Astrocyte (in vitro differentiated cells and primary cell): ENCODE measurements around a stretch of chr2.

DNA sequence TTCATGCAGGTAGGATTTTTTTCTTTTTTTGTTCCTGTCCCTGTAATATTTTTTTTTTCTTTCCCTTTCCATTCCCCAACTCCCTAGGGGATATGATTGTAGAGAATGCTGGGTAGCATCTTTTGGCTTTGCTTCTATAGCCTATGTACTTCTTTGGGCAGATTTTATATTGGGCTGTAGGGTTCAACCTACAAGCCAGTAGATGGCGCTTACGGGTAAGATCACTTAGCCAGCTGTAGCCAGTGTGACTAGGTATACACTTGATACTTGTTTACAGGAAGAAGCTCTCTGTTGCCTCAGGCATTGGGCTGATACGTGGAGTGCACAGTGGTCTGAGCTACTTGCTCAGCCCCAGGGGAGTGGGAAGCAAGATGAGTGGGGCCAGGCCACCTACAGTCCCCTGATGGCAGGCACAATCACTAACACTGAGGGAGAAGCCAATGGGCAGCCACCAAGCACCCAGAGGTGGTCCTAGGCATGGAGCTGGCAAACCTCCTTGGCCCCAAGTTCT, 122.0 kb downstream of the NCOA1 start:
- PRO-cap, result no peak
- RRBS, 2 experiments, result no CpG with 5 or more reads among the region's 3 CpGs

- PRO-cap, result no peak
- RRBS, 2 experiments, result no CpG with 5 or more reads among the region's 5 CpGs
These were observed 21.1 kb downstream of the PTRHD1 start for GRCh38 chr2:24771944-24772690.

DNA sequence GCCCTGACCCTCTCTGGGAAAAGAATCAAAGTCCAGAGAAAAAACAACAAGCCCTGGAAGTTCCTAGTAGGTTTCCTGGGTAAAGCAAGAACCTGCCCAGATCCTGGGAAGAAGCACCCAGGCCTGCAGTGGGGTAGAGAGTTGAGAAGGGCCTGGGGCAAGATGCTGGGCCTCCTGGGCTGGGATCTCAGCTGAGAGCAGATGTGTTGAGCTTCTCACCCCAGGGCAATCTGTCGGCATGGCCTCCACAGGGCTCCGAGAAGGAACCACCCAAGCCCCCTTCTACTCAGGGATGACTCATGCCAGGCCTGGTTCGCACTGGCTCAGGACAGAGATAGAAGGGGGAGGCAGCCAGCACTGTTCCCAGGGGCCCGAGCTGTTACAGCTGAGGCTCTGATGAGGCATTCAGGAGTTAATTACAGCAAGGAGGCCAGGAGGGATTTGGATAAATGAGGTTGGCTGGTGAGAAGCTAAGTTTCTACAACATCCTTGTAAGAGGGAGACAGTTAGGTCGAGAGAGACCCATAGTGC, 62.5 kb downstream of the CENPO start:
- PRO-cap, result no peak
- RRBS, 2 experiments, result no CpG with 5 or more reads among the region's 5 CpGs

DNA sequence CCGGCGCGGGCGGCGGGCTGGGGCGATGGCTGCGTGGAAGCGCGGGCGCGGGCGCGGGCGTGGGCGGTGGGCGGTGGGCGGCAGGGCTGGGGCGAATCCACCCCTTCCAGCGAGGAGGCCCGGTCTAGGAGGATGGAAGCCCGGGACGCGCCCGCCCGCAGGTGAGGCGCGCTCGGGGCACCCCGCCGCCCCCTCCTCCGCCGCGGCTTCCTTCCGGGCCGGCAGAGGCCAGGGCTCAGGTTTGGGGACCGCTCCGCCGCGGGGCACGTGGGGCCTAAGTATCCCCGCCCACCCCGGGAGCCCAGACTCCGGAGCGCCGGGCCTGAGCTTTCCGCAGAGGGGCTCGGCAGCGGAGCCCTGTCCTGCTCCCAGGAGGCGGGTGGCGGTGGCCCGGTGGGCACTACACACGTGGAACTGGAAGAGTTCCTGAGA, 391 bp upstream of the ADCY3 start:
- PRO-cap, result no peak
- RRBS, 2 experiments, result 2 to 3% methylated on average over 26 to 36 of the region's 52 CpGs

DNA sequence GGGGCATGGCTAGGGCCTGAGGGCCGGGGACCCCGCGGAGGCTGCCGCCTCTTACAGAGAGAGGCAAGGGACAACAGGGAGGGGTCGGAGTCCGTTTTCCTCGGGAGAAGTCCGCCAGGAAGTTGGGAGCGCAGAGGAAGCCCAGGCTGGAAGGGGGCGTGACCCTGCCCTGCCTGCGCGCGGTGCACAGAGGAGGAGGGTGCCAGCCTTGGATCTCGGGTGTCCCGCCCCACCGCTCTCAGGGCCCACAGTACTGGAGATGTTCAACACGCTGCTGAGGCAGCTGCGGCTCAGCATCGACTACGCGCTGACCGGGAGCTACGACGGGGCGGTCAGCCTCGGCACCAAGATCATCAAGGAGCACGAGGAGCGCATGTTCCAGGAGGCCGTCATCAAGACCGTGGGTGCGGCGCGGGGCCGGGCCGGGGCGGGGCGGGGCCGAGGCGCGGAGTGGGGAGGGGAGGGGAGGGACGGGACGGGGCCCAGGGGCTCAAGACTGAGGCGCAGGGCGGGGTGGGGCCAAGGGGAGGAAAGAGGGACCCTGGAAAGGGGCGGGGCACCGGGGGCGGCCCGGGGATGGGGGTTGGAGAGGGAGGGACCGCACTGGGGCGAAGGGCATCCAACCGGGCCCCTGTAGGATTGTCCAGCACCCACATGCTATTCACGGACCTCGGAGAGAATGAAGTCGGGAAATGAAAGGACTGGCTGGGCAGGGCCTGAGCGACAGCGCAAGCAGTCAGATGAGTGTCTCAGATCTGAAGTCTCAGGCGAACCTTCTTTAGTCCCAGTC, 36.7 kb downstream of the POMC start:
- PRO-cap, result no peak
- RRBS, 2 experiments, result 52 to 54% methylated on average over 6 to 15 of the region's 57 CpGs

GRCh38 chr2:25228868-25229791, 60.8 kb upstream of the POMC start:
- PRO-cap, result no peak
- RRBS, 2 experiments, result 67% methylated on average over 1 of the region's 20 CpGs; no CpG with 5 or more reads in 1 of the 2 experiments

- PRO-cap, result no peak
- RRBS, 2 experiments, result no CpG with 5 or more reads among the region's 25 CpGs
These were observed 77.8 kb upstream of the POMC start for GRCh38 chr2:25245996-25246826.

DNA sequence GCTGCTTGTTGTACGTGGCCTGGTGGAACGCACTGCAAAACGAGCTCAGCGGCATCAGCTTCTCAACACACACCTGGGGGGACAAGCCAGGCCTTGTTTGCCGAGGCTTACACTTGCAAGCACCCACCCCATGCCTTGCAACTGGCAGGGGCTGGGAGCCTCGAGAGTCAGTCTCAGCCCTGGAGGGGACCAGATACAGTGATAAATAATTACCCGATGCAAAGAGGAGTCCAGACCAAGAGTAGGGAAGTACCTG, 78.6 kb upstream of the POMC start:
- PRO-cap, result no peak
- RRBS, 2 experiments, result no CpG with 5 or more reads among the region's 7 CpGs

DNA sequence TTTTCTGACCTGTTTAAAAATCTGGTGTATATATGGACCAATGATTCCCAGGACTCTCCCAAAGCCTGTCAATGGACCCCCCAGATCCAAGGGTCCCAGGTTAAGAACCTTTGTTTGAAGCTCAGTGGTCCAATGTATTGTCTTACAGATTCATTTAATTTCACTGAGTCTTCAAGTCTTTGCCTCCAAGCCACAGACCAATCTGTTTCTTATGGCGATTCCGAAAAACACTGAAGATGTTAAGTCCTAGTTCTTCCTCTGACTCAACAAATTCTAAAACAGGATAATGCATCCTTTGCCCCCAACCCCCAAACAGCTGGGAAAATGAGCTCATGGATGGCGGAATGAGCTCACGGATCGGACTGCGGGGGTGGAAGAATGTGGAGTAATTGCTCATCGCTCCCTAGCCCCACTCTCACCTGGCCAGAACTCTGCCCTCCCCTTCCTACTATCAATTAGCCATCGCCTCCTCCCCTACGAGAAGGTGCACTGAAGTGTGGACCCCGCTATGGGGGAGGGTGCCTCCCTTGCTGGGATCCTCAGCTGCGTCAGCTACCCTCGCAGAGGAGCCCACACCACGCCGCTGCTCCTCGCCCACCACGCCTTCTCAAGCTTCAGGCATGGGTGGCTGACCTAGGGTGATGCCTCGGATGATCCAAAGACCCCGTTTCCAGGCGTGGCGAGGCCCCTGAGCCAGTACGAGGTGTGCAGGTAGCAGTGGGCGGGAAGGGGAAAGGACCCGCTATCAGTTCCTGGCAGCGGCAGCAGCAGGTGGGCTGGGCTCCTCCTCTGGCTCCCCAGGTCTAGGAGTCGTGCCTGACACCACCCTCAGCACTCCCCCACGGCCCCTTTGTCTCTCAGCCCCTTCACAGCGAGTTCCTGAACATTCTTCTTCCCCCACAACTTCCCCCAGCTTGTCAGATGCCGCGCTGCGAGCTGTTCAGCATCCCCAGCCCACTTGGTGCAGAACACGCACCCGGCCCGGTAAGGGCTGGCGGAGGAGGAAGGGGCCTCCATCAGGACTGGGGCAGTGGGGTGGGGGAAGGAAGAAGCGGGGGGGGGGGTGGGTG, 82.1 kb upstream of the POMC start:
- PRO-cap, result no peak
- RRBS, 2 experiments, result no CpG with 5 or more reads among the region's 35 CpGs

DNA sequence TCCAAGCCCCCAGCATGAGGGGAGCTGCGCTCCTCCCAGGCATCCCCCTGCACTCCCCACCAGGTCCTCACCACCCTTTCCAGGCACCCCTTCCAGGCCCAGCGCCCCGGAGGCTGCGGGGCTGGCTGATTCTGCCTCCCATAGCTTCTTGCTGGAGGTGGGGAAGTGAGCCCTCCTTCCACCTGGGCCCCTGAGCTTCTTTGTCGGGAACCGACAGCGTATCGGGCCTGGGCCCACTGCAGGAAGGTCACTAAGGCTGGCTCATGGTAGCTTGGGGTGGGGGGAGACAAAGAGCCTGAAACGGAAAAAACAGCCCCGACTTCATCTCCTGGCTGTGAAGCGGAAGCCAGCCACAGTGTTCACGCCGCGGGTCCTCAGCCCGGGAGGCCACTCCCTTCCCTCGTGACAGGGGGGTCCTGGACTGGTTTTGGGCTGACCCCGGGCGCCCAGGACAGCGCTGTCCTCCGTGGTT, 65.2 kb downstream of the DNMT3A start:
- PRO-cap, result no peak
- RRBS, 2 experiments, result 39 to 48% methylated on average over 6 of the region's 20 CpGs

GRCh38 chr2:25323507-25324145, 18.1 kb downstream of the DNMT3A start:
- PRO-cap, result no peak
- RRBS, 2 experiments, result no CpG with 5 or more reads among the region's 11 CpGs

DNA sequence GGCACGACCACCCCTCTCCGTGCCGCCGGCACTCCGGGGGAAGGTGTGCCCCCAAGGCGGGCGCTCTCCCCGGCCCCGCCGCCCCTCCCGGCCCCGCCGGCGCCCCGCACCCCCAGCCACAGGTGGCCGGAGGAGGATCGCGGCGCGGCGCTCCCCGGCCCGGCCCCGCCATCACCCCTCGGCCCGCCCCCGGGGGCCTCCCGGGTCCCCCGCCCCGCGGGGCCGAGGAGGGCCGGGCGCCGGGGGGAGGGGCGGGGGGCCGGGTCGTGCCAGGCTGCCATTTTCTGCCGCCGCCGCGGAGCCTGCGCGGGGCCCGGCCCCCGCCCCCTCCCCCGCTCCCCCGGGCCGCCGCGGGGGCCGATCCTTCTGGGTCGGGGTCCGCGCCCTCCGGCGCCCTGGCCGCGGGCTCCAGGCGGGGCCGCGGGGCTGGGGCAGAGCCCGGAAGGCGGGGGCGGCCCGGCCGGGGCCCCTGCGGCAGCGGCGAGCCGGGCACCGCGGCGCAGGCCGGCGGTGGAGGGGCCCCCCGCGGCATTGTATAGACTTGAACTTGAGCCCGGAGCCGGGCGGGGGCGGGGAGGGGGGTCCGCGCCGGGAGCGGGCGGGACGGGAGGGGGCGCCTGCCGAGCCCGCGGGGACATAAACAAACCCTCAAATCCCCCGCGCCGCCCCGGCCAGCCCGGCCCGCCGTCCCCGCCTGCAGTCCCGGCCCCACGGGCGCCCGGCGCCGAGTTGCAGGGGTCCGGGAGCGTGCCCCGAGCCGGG, 571 bp downstream of the DNMT3A start:
- PRO-cap, result no peak
- RRBS, 2 experiments, result under 1 to 3% methylated on average over 34 to 37 of the region's 110 CpGs

DNA sequence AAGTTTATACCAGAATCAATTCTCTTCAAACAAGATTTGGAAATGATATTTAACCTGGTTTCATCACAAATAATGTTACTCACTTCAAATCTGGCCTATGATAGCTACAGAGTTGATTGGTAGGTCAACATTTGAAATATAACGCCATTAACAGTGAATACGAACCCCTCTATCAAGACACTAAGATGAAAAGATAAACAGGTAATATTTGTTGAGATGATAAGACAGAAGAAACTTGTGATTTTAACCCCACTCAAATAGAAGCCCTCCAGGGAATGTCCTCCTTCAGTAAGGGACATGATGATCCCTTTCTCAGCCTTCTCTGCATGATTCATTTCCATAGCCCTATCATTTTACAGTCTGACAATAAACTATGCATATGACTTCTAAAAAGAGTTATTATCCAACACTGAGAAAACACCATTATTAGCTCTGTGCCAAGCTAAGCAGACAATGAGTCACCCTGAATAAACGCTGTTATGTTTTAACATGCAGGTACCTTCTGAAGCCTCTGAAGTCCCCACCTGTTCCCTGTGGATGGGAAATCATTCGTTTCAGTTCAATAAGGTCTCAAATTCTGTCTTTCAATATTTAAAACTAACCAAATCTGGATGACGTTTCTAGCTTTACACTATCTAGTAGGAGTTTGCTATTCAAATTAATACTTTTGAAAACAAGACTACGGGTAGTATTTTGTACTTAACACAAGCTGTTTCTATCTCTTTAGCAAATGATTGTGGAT, 54.7 kb downstream of the DTNB start:
- PRO-cap, result no peak
- RRBS, 2 experiments, result no CpG with 5 or more reads among the region's 6 CpGs

GRCh38 chr2:25741250-25742447, 68.3 kb upstream of the DTNB start:
- PRO-cap, result no peak
- RRBS, 2 experiments, result no CpG with 5 or more reads among the region's 15 CpGs

- PRO-cap, result unidirectional peak, plus-strand start at chr2:25877672; unidirectional peak, plus-strand start at chr2:25877850; unidirectional peak, plus-strand start at chr2:25877925
- RRBS, 2 experiments, result under 1% methylated on average over 11 to 20 of the region's 35 CpGs
These were observed 852 bp downstream of the ASXL2 start for GRCh38 chr2:25877283-25877987.

DNA sequence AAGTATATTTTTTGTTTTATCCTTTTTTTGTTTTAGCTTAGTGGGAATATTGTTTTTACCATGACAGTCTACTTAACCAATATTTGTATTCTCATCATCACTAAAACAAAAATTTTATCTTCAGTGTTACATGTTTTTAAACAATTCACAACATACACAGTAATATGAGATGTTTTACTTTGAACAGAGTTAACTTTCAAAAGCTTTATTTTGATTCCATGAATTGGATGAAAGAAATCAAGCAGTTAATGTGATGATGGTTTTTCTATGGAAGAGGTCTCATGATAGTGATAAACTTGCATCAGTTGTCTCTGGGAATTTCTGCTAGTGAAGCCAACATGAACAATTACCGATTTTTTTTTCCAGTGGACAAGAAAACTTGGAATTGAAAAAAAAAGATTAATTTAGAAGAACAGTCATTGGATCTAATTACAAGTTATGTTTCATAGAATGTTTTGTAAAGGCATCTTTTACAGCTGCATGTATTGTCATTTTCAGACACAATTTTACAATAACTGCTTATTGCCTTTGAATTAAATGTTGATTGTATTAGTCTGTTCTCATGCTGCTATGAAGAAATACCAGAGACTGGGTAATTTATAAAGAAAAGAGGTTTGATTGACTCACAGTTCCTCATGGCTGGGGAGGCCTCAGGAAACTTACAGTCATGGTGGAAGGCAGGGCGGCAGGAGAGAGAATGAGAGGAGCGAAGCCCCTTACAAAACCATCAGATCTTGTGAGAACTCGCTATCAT, 32.2 kb downstream of the RAB10 start:
- PRO-cap, result no peak
- RRBS, 2 experiments, result no CpG with 5 or more reads among the region's 4 CpGs

GRCh38 chr2:26178445-26179514, 5.9 kb downstream of the GAREM2 start:
- PRO-cap, result no peak
- RRBS, 2 experiments, result 4 to 6% methylated on average over 20 to 25 of the region's 53 CpGs

- PRO-cap, result no peak
- RRBS, 2 experiments, result 27 to 40% methylated on average over 1 of the region's 20 CpGs
These were observed 11.5 kb downstream of the GAREM2 start for GRCh38 chr2:26184497-26184696.

DNA sequence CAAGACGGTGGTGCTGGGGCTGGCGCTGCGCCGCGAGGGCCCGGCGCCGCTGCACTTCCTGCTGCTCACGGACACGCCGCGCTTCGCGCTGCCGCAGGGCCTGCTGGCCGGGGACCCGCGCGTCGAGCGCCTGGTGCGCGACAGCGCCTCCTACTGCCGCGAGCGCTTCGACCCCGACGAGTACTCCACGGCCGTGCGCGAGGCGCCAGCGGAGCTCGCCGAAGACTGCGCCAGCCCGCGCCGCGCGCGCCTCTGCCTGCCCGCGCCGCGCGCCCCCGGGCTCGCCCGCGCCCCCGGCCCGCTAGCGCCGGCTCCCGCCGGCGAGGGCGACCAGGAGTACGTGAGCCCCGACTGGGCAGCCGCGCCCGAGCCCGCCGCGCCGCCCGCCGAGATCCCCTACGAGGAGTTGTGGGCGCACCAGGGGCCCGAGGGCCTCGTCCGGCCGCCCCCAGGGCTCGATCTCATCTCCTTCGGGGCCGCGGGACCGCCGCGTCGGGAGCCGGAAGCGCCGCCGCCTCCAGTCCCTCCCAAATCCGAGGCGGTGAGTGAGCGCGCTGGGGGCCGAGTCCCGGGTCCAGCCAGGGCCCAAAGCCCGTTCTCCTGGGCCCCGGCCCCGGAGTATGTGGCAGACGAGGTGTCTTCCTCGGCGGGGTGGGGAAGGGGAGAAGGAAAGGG, 12.0 kb downstream of the GAREM2 start:
- PRO-cap, result bidirectional peak, plus-strand start at position 333 of the sequence, minus-strand start at position 90 of the sequence
- RRBS, 2 experiments, result 36 to 52% methylated on average over 30 of the region's 103 CpGs

- PRO-cap, result no peak
- RRBS, 2 experiments, result no CpG with 5 or more reads among the region's 5 CpGs
These were observed 29.4 kb downstream of the HADHB start for GRCh38 chr2:26273871-26274770.